ENCODE measurements around a stretch of chr1.

DNA sequence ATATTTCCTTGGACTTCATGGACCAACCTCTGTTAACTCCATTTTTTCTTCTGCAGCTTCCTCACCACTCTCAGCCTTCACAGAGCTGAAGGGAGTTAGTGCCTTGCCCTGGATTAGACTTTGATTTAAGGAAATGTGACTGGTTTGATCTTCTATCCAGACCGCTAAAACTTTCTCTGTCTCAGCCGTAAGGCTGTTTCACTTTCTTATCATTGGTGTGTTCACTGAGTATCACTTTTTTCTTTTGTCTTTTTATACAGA is 9.1 kb downstream of the NEK7 start:
- PRO-cap, result no peak
- RAMPAGE, long total RNA, result no peak
- RRBS, result no CpG with 5 or more reads among the region's 2 CpGs

- PRO-cap, result no peak
- RAMPAGE, long total RNA, result no peak
- RRBS, result no CpG with 5 or more reads among the region's 6 CpGs
These were observed 10.7 kb downstream of the NEK7 start for GRCh38 chr1:198167297-198168187.

GRCh38 chr1:198196528-198197107 is 39.8 kb downstream of the NEK7 start:
- PRO-cap, result no peak
- RAMPAGE, long total RNA, result no peak
- RRBS, result no CpG with 5 or more reads among the region's 6 CpGs

DNA sequence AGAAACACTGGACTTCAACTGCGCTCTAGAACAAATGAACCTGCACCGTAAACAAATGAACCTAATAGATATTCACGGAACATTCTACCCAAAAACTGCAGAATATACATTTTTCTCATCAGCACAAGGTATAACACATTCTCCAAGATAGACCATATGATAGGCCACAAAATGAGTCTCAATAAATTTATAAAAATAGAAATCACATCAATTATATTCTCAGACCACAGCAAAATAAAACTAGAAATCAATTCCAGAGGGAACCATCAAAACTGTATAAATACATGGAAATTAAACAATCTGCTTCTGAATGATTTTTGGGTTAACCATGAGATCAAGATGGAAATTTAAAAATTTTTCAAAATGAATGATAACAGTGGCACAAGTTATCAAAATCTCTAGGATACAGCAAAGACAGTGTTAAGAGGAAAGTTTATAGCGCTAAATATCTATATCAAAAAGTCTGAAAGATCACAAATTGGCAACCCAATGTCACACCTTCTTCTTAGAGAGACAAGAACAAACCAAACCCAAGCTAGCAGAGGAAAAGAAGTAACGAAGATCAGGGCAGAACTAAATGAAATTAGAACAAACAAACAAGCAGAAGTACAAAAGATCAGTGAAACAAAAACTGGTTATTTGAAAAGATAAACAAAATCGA is 59.3 kb downstream of the NEK7 start:
- PRO-cap, result no peak
- RAMPAGE, long total RNA, result no peak
- RRBS, result no CpG with 5 or more reads among the region's 6 CpGs

- PRO-cap, result no peak
- RAMPAGE, long total RNA, result no peak
- RRBS, result no CpG with 5 or more reads among the region's 3 CpGs
These were observed 122.0 kb downstream of the NEK7 start for GRCh38 chr1:198278684-198279368.

GRCh38 chr1:198315078-198316270 is 158.7 kb downstream of the NEK7 start:
- PRO-cap, result no peak
- RAMPAGE, long total RNA, result no peak
- RRBS, result no CpG with 5 or more reads among the region's 29 CpGs

DNA sequence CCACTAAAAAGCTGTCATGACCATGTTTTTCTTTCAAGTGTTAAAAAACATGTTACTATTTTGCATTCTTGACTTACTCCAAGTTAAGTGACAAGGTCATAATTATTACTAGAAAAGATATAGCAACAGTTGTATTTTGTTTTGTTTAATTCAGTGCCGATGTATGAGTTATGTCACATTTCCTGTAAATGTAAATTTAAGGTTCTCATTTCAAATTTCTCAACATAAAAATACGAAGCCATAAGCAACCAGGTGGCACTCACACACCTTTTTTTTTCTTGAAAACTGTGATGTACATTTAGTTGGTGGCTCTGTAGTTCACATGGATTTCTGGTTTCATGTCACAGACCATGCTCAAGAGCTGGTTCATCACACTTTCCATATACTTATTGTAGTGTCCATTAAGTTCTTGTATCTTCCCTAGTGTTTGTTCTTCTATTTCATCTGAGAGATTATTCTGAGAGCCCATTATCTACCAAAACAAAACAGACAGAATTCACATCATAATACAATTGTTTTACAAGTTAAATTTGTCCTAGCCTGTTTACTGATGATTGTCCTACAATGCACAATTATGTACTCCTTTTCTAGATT is 17.3 kb downstream of the ATP6V1G3 start:
- PRO-cap, result no peak
- RAMPAGE, long total RNA, result no peak
- RRBS, result no CpG with 5 or more reads among the region's 2 CpGs

GRCh38 chr1:198648219-198648482 is 9.3 kb downstream of the PTPRC start:
- PRO-cap, result no peak
- RAMPAGE, long total RNA, result no peak
- RRBS, result no CpG with 5 or more reads among the region's 2 CpGs

- PRO-cap, result no peak
- RAMPAGE, long total RNA, result no peak
- RRBS, result no CpG with 5 or more reads among the region's 3 CpGs
These were observed 19.6 kb downstream of the PTPRC start for GRCh38 chr1:198658431-198658848.

DNA sequence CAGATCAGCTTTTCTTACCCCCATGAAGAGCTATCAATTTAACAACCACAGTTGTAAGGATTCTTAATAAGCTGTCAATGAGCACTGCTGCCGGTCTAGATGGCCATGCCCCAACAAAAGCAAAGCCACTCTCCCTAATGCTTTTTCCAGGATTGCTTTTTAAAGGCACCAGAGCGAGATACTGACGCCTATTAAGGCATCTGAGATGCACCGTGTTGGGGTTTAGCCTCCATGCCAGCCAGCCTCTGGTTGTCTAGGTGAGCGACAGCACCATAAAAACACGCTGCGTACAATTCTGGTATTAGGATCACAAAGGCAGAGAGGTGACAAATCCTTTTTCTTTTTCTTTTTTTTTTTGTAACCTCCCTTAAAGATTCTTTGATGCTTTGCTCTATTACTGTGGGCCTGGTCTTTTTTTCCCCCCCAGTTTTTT is 39.6 kb downstream of the PTPRC start:
- PRO-cap, result no peak
- RAMPAGE, long total RNA, result no peak
- RRBS, result no CpG with 5 or more reads among the region's 7 CpGs

DNA sequence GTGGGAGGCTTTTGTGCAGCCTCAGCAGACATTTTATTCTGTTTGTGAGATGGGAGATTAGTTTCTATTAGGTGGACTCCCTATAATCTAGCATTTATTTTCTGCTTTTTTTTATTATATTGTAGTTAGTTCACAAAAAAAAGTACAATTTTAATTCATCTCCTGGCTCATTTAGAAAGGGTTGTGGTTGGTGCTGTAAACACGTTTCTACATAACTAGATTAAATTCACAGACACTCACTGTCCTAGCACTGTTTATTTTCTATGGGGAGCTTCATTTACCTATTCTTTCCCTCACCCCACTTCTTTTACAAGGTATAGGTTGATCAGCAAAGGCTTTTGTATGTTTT is 43.4 kb downstream of the PTPRC start:
- PRO-cap, result no peak
- RAMPAGE, long total RNA, result no peak
- RRBS, result no CpG with 5 or more reads among the region's 1 CpG

- PRO-cap, result no peak
- RAMPAGE, long total RNA, result no peak
- RRBS, result no CpG with 5 or more reads among the region's 2 CpGs
These were observed 55.5 kb downstream of the PTPRC start for GRCh38 chr1:198694391-198694679.

DNA sequence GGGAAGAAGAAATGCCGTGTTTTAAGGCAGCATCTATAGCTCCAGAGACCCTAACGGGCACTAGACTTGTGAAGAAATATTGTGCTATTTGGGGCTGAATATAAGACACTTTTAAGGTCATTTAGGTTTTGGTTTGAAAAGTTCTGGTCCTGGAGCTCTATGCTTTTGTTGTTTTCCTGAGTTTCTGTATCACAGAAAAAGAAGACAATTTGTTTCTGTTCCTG is 78.5 kb downstream of the PTPRC start:
- PRO-cap, result no peak
- RAMPAGE, long total RNA, result no peak
- RRBS, result no CpG with 5 or more reads among the region's 2 CpGs

GRCh38 chr1:198733929-198734639 is 95.2 kb downstream of the PTPRC start:
- PRO-cap, result no peak
- RAMPAGE, long total RNA, result no peak
- RRBS, result no CpG with 5 or more reads among the region's 1 CpG

DNA sequence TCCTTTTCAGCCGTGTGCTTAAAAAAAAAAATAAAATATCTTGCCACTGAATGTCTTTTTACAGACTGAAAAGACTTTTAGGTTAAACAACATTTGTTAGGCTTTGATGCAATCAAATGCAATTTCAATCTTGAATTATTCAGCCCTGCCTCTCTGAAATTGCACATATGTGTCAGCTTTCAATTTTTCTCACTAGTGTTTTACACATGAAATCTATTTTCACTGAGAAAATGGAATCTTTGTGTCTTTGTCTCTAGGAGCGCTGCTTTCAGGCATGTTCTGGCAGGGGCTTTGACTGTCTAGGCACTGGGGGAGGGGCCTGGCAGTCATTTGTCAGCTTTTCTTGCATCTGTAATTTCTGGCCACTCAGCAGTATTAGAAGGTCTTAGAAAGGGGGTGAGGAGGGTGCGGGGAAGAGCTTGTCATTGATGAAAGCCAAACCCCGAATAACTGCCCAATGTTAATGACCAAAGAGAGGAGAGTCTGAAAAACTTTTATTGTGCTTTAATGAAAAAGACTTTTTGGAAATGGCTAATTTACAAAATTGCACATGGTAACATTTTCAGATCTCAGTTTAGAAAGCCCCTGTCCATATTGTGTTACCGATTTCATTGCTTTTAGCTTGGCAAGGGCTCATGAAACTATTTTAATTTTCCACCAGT is 264.4 kb downstream of the PTPRC start:
- PRO-cap, result no peak
- RAMPAGE, long total RNA, result no peak
- RRBS, result no CpG with 5 or more reads among the region's 5 CpGs

GRCh38 chr1:198932234-198932591 is 293.4 kb downstream of the PTPRC start:
- PRO-cap, result no peak
- RAMPAGE, long total RNA, result no peak
- RRBS, result no CpG with 5 or more reads among the region's 2 CpGs

DNA sequence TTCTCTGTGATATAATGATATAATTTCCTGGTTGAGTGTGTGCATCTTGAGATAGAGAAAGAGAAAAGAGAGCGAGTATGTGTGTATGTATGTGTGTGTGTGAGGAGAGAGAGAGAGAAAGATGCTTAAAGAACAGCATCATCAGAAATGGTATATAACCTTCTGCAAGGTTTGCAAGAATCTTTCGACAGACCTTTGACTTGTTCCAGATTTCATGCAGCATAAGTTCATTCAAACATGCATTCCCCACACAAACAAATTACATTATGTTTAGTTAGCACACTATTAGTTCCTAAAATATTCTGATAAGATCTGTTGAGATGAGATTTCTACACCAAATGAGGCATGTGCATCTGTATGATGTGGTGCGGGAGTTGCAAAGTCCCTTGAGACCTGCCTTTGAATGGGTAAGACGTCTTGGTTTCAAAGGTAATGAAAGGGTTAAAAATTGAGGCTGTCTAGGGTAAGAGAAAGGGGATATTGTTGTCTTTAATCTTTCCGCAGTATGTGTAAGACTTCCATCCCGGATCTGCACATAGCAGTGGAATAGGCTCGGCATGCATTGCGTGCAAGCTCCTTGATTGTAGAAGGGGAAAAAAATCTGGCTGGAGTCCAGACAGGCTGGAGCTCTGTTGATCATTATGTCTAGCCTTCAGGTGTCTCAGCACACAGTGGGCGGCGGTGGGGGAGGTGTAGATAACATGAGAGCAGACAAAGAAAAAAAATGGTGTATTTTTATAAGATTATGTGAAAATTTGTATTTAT is 296.5 kb downstream of the PTPRC start:
- PRO-cap, result no peak
- RAMPAGE, long total RNA, result no peak
- RRBS, result no CpG with 5 or more reads among the region's 10 CpGs

DNA sequence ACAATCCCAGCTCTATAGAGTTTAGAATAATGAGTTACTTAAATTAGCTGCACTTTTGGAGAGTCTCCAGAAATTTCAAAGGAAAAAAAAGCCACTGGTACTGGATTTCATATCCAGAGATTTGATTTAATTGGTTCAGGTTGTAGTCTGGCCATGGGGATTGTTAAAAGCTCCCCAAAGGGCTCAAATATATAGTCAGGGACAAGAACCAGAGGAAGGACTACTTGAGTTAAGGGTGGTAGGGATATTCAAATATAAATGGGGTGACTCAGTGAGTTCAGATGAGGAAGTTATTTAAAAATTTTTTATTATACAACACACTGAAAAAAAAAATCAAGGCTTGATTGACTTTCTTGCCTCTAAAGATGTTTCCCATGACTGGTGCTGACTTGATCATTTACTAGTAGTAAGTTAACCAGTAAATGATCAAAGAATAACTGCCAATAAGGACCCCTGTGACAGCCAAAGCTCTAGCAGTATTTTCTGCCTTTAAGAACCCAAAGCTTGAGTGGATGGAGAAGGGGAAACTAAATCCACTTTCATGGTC is 357.7 kb upstream of the NR5A2 start:
- PRO-cap, result no peak
- RAMPAGE, long total RNA, result no peak

DNA sequence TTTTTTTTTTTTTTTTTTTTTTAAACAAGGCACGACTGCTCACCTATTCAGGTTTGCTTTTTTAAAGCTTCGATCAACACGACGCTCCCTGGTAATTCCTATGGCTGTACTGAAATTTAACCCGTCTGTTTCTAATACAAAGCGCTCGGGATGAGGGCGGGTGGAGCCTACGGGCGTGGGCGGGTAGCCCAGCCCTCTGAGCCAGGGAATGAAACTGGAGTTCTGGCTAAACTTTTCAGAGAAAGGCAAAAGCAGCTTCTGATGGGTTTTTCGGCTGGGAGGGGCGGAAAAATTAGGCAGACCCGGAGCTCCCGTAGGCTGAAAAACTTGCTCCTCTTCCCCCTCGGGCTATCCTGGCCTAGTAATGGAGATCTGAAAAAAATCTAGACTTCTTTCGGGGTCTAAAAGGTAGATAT is 7.3 kb downstream of the NR5A2 start:
- PRO-cap, result no peak
- RAMPAGE, long total RNA, result no peak
- RRBS, result no CpG with 5 or more reads among the region's 17 CpGs

DNA sequence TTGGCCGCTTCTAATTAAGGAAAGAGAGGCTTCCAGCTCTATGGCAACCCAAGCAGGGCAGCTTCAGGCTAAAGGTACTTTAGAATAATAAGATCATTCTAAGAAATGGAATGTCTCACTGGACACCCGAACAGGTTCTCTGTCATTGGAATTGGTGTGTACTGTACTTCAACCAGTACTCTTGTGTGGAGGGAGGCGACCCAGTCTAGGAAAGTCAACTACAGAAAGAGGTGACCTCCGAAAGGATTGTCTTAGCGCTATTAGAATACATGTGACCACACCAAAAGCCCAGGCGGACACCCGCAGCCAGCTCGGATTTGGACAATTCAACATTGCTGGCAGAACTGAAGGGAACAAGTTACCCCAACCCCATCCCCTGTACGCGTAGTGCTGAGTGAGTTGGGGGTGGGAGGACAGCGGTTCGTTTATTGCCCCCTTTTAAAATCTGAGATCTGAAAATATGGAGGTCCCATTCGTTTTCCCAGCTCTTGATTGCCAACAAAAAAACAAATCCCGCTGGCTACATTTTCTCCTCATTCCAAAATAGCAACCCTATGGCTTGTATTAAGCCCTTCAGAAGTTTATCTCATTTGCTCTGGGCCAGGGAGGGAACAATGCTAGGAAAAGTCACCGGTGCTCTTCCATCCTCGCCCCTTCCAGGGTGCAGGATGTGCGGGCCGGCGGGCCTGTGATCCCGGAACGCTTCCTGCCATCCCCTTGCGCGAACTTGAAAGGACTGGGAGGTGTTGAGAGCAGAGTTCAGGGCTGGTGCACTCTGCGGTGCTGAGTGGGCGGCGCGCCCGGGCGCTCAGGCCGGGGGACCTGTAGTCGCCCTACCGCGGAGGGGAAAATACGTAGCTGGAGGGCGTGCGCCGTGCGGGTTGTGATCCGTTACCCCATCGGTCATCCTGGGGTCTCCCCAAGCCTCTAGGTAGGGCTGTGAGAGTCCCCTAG is 12.8 kb downstream of the NR5A2 start:
- PRO-cap, result no peak
- RAMPAGE, long total RNA, result no peak
- RRBS, result 12% methylated on average over 13 of the region's 40 CpGs

Measured in lung (tissue), 4 donors.